Pulmonary lymph node (tissue), 1 donor: ENCODE results near the gene GINS3.

- PRO-cap = no peak
Measured at GRCh38 chr16:57955354-57956145, 15.4 kb downstream of the CNGB1 start.

GRCh38 chr16:58022696-58023111 lies 2.9 kb upstream of the MMP15 start:
- PRO-cap = no peak

GRCh38 chr16:58029249-58030029 lies 3.9 kb downstream of the MMP15 start:
- PRO-cap = no peak

GRCh38 chr16:58176882-58177403 lies 21.0 kb downstream of the CSNK2A2 start:
- PRO-cap = no peak

DNA sequence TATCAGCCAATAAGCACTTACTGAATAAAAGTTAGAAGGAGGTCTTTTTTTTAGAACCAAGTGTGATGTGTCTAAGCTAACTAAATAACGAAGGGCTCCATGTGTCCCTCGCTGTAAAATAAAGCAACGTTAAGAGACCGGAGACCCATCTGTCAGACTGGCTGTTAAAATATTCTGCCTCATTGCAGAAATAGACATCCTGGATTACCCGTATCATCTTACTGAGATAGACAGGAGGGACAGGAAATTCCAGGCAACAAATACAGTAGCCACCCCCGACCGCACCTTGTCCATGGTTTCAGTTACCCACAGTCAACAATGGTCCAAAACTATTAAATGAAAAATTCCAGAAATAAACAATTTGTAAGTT lies 23.4 kb upstream of the PRSS54 start:
- PRO-cap = no peak

- PRO-cap = no peak
Measured at GRCh38 chr16:58318611-58318762, 23.7 kb upstream of the PRSS54 start.

- PRO-cap = bidirectional peak, plus-strand start at chr16:58392891, minus-strand start at chr16:58392824
Measured at GRCh38 chr16:58392127-58393189, at the start of gene GINS3. GINS3 (plus strand) TSS chr16:58392471.

- PRO-cap = no peak
Measured at GRCh38 chr16:58424326-58424638, 32.0 kb downstream of the GINS3 start.

DNA sequence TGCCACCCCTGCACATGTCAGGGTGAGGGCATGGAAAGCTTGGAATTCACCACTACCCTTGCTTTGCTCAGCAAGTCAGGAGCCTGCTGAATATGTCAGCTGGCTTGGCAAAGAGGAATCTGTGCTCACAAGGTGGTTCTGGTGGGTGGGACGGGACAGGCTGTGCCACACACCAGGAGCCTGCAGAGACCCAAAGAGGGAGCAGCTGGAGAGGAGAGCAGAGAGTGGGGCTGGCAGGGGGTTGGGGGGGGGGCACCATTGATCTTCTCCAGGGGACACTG lies 48.7 kb upstream of the NDRG4 start:
- PRO-cap = no peak

DNA sequence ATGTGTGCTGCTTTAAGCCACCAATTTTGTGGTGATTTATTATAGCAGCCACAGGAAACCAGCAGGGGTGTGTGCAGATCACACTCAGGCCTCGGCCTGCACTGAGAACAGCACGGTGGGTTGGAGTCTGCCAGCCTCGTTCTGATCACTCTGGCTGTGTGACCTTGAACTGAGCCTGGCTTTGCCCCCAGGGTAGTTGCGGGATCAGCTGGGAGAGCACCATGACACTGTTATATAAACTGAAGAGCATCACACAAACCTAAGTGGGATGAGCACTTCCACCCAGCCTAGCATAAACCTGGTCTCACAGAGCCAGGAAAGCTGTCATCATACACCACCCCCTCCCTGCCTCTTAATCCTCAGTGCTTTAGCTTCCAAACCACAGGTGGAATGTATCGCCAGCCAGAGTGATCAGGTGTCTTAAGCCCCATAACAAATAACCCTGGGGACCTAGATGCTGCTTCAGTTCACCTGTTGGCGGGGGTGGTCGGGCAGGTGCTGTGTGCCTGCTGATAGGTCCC lies 28.6 kb upstream of the NDRG4 start:
- PRO-cap = no peak

DNA sequence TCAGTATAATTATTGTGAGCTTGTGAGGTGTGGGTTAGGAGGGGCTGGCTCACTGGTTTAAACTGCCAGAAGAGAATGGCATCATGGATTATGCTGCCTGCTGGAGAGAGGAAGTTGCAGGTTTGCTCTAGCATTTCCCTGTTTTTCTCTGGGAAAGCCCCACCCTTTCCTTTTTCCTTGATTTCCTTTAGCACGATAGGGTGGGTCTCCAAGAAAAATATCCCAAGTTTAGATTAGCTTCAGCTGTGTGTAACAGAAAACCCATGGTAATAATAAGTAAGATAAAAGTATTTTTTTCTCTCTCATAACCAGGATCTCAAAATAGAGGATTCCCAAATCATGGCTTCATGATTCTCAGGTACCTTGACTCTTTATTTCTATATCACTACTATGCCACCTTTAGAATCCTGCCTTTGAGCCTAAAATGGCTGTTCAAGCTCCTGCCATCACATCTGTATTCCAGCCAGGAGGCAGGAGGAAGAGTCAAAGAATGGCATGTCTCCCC lies 24.6 kb upstream of the NDRG4 start:
- PRO-cap = no peak

DNA sequence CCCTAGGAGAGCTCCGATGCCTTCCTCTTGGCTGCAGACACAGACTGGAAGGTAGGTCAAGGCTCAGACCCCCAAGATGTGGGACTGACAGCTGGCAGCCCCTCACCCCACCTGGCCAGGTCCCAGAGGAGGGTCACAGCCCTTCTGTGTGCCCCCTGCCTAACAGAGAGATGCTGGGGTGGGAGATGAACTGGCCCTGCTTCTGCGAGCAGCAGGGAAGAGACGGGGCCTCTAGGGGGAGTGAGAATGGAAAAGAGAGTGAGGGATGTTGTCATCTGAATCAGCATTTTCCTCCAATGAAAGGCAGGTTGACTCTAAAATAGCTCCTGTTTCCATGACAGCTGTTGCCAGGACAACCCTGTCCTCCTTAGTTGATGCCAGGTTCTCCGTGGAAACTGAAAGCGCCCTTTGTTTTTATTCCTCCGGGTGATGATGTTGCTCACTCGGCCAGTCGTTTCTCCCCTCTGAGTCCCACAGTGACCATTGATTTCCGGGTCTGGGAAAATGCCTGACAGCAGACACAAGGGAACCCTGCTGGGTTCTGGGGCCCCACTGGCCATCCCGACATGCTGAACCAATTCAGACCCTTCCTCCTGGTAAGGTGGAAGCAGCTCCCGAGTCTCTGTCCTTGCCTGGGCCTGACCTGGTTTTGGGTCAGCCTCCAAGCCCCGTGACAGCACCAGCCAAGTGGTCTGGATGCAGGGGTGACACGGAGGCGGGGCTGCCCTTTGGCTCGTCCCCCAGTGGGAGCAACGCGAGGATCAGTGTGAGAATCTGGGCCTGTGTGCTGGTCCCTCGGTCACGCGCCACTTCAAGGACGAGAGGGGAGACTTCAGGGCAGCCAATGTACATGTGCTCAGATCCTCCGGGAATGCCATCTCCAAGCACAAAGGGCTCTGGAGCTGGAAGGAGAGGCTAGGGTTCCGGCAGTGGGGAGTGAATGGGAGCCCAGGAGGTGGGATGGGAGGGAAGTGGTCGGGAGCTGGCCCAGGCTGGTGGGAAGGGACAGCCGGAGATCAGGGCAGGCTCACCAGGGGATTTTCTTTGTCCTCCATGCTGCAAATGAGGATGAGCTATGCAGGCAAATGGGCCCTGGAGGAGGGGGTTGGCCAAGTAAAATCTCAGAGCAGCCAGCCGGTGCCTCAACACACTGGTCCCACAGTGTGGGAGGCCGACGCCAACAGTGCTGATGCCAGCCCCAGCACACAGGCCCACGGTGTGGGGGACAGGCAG lies 4.6 kb upstream of the NDRG4 start:
- PRO-cap = no peak

DNA sequence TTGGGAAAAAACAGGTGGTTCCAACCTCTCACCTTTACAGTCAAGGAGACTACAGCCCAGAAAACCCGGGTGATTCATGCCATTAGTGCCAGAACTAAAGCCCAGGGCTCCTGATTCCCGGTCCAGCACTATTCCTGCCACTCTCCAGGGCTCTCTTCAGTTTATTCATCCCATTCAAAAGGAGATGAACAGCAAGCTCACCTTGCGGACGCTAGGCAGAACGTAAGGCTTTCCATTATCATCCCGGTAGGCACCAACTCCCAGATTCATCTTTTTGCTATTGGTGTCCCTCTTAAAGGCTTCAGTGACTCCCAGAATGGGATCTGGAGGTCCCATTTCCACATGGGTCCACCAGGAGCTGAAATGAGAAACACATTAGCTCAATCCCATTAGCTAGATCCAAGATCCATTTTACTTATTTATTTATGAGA lies 10.6 kb downstream of the GOT2 start:
- PRO-cap = no peak

GRCh38 chr16:60573345-60573803 lies 1462.9 kb downstream of the CDH8 start:
- PRO-cap = unidirectional peak, plus-strand start at chr16:60573555

- PRO-cap = no peak
Measured at GRCh38 chr16:61117794-61118148, 918.5 kb downstream of the CDH8 start.

DNA sequence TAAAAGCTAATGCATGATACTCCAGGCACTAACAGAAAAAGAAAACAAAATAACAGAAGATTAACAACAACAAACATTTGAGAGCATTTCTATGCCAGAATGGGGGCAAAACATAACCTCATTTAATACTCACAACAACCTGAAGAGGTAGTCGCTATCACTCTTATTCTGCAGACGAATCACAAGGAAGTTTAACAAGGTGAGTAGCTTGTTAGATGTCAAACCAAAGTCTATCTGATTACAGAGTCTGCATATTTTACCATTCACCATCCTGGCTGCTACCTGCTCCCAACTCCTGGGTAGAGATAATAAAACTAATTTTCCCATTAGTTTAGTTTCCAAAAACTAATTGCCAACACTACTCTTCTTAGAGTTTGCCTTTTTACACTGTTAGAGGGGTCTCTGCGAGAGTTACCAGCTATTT lies 904.8 kb downstream of the CDH11 start:
- PRO-cap = no peak

DNA sequence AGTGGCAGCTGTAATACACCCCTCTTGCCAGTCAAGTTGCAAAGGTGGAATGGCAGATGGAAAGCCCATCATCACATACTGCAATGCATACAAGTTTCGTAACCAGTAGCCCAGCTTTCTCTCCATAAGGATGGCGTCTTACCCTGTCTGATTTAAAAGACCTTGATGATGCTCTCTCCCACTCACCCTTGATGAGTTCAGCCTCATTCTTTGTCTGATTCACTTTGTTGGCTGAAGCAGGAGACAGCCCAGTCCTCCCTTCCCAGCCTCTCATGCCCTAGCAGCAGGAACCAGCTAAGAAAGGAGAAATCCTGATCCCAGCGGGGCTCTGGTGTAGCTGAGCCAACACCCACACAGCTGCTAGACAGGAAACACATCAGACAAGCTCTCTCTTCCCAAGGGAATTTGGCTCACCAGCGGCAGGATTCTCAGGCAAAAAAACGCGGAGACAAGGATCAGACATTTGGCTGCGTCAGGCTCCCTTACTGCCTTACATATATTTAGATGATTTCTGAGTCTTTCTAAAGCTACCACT lies 211.6 kb downstream of the CDH11 start:
- PRO-cap = no peak

- PRO-cap = no peak
Measured at GRCh38 chr16:65068906-65069349, 52.9 kb downstream of the CDH11 start.

GRCh38 chr16:65071325-65072278 lies 50.3 kb downstream of the CDH11 start:
- PRO-cap = no peak

GRCh38 chr16:65418403-65418881 lies 296.6 kb upstream of the CDH11 start:
- PRO-cap = no peak